Cardiac atrium fibroblast (primary cell): ENCODE results near the genes ZNF740, MYG1 and AAAS.

GRCh38 chr12:53067956-53068358 lies 11.2 kb downstream of the SPRYD3 start:
- RAMPAGE, long total RNA, result no peak

DNA sequence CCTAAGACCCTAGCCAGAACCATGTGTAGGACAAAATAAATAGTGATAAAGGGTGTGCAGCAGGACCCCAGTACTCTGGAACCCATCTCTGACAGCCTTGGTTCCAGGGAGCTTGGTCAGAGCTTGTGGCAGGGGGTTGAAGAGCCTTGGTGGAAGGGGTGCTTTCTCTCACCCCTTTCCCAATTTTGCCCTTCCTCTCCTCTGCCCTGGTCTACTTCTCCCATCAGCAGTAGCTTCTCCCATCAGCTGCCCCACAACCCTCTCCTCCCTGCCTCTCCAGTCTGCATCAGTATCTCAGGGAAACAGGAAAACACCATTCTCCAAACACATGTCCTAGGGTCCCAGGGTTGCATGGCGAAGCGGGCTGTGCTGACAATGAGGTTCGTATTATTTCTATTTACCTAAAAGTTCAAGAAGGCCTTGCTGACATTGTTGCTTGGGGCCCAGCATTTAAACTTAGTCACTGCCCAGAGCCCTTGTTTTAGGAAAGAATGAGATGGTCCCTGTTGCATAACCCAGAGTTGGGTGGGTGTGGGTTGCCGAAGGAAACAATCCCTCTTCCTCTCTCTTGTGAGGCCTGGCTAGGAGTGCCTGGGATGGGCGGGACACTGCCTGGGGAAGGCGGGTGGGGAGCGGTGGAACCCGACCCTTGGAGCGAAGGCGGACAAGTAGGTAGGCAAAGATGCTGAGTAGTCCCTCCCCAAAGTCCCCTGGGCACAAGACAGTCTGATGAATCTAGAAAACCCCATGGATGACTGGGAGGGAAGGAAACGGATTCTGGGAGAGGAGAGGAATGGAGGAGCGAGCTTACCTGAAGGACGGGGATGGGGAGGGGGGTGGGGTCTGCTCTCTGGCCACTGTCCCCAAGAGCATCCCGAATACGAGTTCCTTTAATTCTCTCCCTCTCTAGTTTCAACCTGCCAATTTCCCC lies 1.2 kb upstream of the IGFBP6 start:
- RAMPAGE, long total RNA, result no peak

- RAMPAGE, long total RNA, result no peak
Measured at GRCh38 chr12:53179663-53180396, 692 bp upstream of the ZNF740 start.

- RAMPAGE, long total RNA, result no peak
Measured at GRCh38 chr12:53180397-53180961, at the start of gene ZNF740. ZNF740 (plus strand) TSS chr12:53180722.

DNA sequence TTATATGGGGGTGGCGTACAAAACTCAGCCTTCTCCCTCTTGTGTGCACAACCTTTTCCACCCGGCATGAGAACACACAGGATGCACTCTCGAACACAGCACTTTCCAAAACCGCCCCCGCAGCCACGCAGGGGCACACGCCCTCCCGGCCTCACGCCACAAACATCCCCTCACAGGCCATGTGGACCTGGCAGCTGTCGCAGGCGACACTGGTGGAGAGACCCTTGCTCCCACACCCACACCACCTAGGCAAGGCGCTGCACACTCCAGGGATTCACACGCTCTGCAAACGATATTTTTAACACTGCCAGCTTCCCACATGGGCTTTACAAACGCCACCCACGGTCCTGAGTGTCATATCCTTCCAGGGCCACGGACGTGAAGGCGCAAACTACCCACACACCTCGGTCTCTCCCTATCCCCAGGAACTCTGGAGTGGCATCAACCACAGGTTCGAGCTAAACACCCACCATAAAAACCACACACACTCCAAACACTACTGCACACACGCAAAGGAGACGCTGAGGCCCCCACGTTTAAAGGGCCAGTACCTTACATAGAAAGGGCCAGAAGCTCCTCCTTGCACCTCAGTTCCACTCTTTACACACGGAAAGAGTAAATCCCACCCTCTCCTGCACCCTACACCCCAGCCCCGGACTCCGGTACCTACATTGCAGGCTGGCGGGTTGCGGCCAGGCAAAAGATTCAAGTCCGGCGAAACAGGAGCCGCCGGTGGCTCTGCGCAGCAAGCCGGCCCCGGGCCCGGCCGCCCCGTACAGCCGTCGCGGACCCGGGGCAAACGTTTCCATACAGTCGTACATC lies 12.4 kb upstream of the ITGB7 start:
- RAMPAGE, long total RNA, result no peak

DNA sequence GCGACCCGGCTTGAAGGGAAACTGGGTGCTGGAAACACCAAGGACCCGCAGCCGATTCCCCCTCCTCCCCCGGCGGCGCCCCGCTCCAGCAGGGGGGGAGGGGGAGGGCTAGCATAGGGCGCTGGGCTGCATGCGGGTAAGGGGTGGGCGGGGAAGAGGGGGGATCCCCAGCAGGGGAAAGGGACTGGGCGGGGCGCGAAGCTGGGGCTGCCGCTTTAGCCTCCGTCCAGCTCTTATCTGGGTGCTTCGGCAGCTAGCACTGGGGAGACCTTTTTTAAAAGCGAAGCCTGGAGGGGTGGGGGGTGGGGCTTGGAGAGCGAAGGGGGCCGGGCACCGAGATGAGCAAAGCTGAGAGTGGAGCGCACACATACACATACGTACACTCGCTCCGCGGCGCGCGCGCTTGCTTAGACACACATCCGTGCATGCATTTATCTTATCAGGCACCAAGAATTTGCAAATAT lies 11.9 kb downstream of the RARG start:
- RAMPAGE, long total RNA, result no peak

- RAMPAGE, long total RNA, result no peak
Measured at GRCh38 chr12:53220566-53220792, 11.5 kb downstream of the RARG start.

DNA sequence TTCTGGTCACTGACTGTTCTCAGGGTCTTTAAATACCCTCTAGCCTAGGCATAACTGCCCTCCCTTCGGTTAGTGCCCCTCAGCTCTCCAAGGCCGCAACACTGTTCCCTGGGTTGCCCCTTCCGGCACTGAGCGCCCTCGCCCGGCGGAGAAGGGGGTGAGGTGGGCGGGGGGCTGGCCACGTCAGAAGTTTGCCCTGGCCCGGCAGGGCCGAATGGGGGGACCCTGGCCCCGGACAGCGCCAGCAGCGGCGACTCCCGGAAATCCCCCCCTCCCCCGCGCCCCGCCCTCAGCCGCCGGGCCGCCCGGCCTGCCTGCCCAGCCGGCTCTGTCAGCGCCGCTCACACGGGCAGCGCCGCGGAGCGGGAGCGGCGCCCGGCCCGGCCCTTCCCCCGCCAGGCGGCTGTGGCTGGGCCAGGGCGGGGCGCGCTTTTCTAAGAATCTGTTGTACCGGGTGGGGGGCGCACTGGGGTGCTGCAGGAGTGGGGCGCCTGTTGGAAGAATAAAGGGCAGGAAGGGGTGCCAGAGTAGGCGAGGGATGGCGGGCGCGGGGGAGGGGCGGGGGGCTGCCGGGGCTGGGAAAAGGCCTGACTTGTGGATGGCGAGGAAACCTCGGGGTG lies 10.4 kb downstream of the RARG start:
- RAMPAGE, long total RNA, result no peak

GRCh38 chr12:53222312-53222610 lies 9.7 kb downstream of the RARG start:
- RAMPAGE, long total RNA, result no peak

DNA sequence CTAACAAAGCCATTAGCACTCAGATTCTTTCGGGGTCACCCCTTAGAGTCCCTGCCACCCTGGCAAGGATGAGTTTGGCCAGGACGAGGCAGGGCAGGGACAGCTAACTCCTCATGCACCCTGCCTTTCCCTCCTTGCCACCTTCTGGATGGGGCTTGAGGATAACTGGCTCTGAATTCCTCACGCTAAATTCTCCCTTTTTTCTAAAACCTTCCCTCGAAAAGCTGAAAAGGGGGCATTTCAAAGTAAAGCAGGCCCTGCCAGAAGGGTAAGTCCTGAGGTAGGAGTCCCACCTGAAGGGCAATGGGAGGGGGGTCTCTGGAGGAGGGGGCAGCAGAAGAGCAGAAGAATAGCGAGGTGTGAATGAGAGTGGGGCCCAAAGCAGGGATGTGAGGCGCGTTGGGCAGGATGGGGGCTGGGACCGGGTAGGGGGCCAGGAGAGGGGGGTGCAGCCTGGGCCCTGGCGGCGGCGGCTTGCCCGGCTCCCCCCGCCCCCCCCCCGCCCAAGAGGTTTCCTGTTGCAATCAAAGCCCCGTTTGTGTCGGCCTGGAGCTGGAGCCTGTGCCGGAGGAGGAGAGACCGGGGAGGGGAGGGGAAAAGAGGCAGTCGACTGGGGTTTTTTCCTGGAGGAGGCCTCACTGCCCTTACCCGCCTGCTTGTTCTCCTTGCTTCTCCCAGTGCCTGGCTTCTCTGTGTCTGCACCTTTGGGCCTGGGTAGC lies 8.8 kb downstream of the RARG start:
- RAMPAGE, long total RNA, result no peak

DNA sequence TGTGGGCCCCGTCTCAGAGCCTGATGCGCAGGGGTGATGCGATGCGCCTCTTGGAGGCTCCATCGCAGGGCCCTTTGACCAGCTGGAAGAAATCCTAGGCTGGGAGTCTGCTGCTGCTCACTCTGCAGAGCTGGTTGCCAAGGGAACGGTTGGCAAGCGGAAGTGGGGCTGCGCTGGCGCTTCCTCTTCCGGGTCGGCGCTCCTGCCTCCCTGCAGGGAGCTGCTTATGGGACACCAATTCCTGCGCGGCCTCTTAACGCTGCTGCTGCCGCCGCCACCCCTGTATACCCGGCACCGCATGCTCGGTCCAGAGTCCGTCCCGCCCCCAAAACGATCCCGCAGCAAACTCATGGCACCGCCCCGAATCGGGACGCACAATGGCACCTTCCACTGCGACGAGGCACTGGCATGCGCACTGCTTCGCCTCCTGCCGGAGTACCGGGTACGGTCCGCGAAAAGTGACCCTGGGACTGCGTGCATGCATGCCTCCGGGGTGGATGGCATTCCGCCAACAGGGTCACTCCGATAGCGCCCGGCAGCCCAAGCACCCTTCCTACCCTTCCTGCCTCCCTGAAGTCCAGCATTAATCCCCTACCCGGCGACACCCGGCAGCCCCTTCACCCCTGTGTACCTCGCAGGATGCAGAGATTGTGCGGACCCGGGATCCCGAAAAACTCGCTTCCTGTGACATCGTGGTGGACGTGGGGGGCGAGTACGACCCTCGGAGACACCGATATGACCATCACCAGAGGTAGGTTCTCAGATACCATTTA lies at the start of gene MYG1:
Gene MYG1, plus strand, starts transcription at position 184 of the 773 bp plus-strand sequence.
- RAMPAGE, long total RNA, result no peak

GRCh38 chr12:53320787-53321837 lies at the start of gene AAAS:
AAAS (minus strand) TSS chr12:53321610.
- RAMPAGE, long total RNA, result no peak

- RAMPAGE, long total RNA, result no peak
Measured at GRCh38 chr12:53324420-53324661, 2.9 kb upstream of the AAAS start.

DNA sequence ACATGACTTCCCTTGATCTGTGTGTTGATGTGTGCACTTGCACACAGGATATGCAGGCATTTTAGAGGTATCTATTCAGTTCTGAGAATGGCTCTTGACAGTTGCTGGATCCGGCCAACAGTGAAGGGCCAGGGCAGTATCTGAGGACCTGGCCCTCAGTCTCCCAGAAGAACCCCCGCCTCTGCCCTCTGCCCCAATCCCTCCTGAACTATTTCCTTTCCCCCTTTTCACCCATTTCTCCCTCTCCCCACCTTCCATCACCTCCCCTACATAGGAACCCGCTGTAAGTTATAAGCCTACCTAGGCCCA lies 8.0 kb upstream of the SP7 start:
- RAMPAGE, long total RNA, result no peak

DNA sequence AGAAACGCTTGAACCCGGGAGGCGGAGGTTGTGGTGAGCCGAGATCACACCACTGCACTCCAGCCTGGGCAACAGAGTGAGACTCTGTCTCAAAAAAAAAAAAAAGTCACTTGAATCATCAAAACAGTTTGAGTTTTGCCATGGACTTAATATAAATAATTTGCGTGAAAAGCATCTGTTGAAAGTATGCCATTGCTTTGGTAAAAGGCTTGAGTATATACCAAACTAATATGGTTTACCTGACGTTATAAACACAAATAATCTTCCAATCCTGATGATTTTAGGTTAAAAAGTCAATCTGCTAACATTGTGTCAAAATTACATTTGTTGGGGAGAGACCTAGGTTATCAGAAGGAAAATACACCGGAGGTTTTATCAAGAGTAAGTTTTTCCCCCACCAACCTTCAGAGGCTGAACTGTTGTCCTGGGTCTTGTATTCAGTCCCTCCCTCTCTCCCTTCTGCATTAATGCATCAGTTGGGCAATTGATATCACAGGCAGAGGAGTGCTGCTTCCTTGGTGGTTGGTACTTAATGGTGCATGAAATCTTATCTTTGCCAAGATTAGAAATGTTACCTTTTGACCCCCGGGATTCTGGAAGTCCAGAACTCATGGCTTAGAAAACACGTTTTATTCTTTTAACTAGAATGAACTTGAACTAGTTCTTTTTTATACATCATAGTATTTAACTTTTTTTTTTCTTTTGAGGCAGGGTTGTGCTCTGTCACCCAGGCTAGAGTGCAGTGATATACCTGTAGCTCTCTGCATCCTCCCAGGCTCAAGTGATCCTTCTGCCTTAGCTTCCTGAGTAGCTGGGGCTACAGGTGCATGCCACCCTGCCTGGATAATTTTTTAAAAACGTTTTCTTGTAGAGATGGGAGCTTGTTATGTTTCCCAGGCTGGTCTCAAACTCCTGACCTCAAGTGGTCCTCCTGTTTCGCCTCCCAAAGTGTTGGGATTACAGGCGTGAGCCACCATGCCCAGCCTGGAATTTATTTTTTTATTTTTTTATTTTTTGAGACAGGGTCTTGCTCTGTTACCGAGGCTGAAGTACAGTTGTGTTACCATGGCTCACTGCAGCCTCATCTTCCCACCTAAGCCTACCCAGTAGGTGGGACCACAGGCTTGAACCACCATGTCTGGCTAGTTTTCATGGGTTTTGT lies 4.8 kb downstream of the PCBP2 start:
- RAMPAGE, long total RNA, result no peak

DNA sequence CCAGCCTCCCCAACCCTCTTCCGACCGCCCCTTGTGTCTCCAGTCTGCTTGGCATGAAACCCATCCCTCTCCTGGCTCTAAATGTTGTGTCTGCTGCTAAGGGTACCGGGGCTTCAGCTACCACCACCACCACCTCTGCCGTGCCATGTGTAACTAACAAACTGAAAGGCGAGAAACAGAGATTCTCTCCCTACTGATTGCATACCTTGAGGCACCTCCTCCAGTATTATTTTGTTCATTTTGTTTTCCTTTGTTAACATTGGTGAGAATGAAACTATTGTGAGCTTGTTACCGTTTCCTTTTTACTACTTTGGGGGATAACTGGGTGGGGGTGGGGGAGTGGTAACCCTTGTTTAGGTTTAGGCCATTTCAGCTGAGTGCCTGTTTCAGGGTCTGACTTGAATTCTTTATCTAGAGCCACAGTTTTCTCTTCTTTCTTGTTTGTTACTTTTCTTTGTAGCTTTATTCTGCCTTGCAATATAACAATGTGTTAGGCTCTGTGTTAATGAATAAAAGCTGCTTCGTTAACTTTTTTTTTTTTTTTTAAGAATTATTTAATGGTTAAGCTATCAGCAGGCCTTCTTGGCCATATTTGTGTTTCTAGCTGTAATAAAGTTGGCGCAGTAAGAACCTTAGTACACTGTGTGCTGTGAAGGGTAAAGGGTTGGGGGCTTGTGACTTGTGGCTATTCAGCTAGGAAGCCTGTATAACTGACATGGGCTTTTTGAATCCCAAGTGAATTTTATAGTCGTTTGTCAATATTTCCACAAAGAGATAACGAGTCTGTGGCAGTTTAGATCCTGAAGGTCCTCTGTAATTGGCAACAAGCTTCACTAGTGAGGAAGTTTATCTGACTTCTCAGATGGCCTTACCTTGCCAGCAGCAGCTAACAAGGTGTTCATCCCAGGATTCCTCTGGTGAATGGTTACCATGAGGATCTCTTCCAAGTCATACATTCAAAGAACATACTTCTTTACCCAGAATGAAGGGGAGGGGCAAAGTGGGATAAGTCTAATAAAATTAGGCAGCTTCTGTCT lies 23.4 kb downstream of the PCBP2 start:
- RAMPAGE, long total RNA, result no peak

GRCh38 chr12:53476078-53477415 lies 22.7 kb downstream of the MAP3K12 start:
- RAMPAGE, long total RNA, result no peak

DNA sequence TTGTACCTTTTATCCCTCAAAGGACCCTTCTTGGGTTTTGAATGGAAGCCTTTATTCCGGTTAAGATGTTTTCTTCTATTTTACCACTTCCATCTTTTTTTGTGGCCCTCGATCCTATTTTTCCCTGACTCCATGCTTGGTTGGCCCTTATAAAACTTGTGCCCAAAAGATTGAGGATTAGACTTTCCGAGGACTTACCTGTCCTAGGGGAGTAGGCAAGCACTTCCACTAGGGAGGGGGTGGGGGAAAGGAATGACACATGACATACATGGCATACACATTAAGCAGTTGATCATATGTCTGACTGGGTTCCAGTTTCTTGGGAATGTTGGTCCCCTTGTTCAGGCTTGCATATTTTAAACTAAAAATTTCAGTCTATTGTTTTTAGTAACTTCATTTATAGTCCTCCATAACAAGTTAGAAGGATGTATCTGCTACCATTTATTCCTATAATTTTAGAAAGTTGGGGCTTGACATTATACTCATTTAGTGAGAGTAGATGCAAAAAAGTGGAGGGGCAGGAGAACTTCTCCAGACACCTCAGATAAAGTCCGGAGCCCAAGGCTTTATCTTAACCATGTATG lies 19.3 kb downstream of the MAP3K12 start:
- RAMPAGE, long total RNA, result no peak

- RAMPAGE, long total RNA, result no peak
Measured at GRCh38 chr12:53484151-53485194, 14.8 kb downstream of the MAP3K12 start.

GRCh38 chr12:53538379-53538959 lies 31.2 kb upstream of the NPFF start:
- RAMPAGE, long total RNA, result no peak